ENCODE results near the gene INSL6.

DNA sequence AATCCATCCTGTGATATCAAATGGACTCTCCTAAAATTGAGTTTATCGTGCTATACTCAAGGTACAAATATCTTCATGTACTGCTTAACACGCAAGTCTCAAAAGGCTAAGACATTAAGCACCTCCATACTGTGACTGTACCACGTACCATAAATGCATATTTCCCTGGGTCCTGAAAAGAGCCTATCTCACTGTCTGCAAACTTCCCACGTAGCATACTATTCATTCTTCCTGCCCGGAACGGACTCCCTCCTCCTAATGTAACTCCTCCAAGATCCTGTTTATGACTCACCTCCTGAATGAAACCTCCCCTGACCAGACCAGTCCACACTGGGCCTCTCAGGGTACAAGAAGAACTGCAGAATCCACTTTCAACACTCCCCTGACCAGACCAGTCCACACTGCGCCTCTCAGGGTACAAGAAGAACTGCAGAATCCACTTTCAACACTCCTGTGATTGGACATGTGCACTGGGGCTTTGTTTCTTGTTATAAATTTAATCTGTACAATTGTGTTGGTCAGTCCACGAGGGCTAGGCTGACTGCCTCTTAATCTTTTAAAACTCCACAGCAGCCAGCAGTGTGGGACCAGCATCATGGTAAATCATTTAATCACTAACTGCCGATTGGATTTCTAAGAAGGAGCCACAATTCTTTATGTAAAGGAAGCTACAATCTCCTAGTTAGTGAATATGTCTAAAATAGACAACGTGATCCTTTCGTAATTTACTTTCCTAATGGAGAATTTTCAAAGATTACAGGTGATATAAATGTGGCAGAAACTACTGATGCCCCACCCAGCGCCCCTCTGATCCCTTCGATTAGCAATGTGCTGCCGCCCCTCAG is 381.1 kb upstream of the RFX3 start:
- RRBS, 2 experiments, result no CpG with 5 or more reads among the region's 14 CpGs

- RRBS, 2 experiments, result no CpG with 5 or more reads among the region's 15 CpGs
Measured at GRCh38 chr9:4155075-4155899, 144.6 kb downstream of the GLIS3 start.

- RRBS, 2 experiments, result no CpG with 5 or more reads among the region's 4 CpGs
Measured at GRCh38 chr9:4263643-4264515, 36.0 kb downstream of the GLIS3 start.

GRCh38 chr9:4297366-4298451 is 2.2 kb downstream of the GLIS3 start:
- RRBS, 2 experiments, result 1 to 2% methylated on average over 27 to 37 of the region's 85 CpGs

- RRBS, 2 experiments, result no CpG with 5 or more reads among the region's 3 CpGs
Measured at GRCh38 chr9:4495595-4495979, 5.3 kb downstream of the SLC1A1 start.

DNA sequence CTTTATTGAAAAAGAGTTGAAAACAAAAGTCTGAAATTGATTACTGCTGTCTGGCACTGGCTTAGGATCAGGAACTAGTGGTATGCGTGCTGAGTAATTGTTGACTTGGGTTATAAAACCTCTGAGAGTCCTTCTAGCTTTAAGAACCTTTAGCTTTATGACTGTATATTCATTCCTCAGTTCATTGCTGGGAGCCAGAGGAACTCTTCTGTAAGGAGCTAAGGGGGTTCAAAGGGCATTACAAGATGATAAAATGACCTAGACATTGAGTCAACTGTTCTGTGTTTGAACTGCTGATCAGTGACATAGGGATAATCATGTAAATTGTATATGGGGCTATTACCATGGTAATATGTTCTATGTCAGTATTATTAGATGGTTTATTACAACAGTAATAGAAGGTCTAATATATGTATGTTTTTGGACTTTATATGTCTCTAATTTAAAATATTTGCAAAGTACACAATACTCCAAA is 7.7 kb downstream of the SLC1A1 start:
- RRBS, 2 experiments, result no CpG with 5 or more reads among the region's 1 CpG

GRCh38 chr9:4663932-4665157 is 1.9 kb downstream of the SPATA6L start:
- RRBS, 2 experiments, result no CpG with 5 or more reads among the region's 10 CpGs

DNA sequence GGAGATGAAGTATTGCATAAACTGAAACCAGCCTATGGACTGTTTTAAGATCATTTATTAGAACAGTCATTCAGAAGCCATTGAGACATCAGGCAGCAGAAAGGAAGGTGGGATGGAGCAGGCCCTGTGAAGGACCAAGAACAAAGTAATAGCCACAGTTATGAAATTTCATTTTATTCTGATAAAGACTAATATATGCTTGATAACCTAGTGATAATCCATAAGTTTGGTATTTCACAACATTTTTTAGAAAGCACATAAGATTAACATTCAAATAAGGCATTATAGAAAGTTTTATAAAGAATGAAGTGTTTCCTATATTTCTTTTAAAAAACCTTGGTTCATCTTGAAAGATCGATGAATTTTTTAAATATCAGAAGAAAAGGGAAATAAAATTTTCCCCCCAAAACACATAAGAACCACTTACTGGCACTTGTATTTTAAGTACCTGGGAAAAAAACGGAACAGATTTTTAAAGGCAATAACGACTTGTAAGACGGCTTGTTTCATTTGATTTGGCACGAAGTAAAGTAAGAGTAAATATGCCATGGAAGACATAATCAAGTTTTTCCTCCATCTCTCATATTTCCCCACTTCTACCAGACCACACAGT is 29.8 kb downstream of the AK3 start:
- RRBS, 2 experiments, result no CpG with 5 or more reads among the region's 5 CpGs

DNA sequence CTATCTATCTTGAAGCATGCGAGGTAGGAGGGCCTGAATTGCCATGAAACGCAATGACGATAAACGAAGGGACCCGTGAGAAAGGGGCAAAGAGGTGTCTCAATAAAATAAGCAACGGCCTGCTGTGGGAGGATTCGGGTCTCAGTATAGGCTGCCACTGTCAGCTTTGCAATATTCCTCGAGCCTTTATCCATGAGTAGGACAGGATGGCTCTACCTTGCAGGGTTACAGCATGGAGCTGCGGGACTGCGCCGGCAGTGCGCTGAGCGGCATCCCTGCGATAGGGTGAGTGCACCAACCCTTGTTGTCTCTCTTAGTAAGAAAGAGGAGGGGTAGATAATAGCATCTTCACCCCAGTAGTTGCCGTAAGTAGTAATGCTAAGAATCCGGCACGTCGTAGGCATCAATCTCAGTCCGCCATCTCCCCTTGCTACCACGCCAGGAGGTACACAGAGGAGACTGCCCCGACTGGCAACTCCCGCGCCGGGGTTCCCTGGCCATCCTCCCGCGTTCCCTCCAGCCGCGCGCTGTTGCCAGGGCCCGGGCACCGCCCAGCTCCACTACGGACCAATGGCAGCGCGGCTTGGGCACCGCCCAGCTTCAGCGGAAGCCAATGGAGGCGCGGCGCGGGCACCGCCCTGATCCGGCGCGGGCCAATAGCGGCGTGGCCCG is 438 bp upstream of the RCL1 start:
- RRBS, 2 experiments, result under 1 to 2% methylated on average over 27 of the region's 47 CpGs

DNA sequence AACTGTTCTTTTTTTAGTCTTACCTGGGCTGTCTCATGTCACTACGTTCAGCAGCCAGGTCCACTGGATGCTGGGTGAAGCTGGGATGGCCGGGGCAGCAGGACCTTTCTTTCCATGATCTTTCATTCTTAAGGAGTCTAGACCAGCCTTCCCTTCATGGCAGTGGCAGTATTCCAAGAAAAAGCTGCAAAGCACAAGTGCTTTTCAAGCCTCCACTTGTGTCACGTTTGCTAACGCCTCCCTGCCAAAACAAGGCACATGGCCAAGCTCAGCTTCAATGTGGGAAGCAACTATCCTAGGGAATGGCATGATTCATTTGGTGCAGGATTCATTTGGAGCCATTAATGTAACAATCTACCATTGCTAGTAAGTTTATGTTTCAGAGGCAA is 94.8 kb downstream of the RCL1 start:
- RRBS, 2 experiments, result no CpG with 5 or more reads among the region's 4 CpGs

- RRBS, 2 experiments, result no CpG with 5 or more reads among the region's 16 CpGs
Measured at GRCh38 chr9:4901582-4902329, 83.3 kb upstream of the JAK2 start.

GRCh38 chr9:4933447-4933818 is 51.6 kb upstream of the JAK2 start:
- RRBS, 2 experiments, result no CpG with 5 or more reads among the region's 5 CpGs

GRCh38 chr9:5185450-5185912 is at the start of gene INSL6:
TSS of gene INSL6 (minus strand) at chr9:5185639.
- RRBS, 2 experiments, result no CpG with 5 or more reads among the region's 33 CpGs

GRCh38 chr9:5499683-5500499 is 10.4 kb upstream of the PDCD1LG2 start:
- RRBS, 2 experiments, result no CpG with 5 or more reads among the region's 7 CpGs

- RRBS, 2 experiments, result no CpG with 5 or more reads among the region's 1 CpG
Measured at GRCh38 chr9:5510683-5511103, 362 bp downstream of the PDCD1LG2 start.

- RRBS, 2 experiments, result no CpG with 5 or more reads among the region's 6 CpGs
Measured at GRCh38 chr9:5558048-5558671, 47.8 kb downstream of the PDCD1LG2 start.

DNA sequence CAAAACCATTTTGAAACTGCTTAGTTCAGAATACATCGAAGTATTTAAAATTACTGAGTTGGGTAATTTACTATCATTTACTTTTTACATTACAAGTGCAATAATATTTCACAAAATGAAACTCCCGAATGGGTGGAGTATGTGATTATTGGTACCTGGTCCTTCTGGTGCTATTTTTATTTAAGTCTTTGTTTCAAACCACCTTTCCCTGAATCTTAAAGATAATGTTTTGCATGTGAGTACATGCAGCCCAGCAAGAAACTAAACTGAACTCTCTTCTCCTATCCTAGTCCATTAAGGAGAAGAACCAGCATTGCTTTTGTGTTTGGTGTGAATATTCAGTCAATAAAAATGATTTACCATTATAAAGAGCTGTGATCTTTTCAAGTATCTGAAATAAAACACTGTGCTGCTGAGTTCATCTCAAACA is 57.2 kb downstream of the ERMP1 start:
- RRBS, 2 experiments, result no CpG with 5 or more reads among the region's 2 CpGs

GRCh38 chr9:5780609-5781346 is 52.1 kb downstream of the ERMP1 start:
- RRBS, 2 experiments, result no CpG with 5 or more reads among the region's 7 CpGs

DNA sequence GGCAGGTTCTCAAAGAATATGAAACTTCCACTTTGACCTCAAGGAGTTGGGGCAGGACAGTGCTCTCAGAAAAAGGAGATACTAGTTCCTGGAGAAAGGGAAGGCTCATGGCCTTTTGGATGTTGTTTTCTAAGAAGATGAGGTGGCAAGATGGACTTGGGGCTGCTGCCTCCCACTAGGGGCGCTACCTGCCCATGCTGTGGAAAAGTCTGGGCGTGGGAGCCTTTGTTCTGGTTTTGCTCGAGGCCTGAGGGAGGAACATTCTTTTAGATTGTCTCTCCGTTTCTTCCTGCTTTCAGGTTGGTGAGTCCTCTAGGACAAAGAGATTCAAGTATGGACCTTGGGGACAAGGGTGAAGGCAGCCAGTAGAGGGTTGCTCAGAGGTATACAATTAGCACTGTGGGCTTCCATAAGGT is 20.9 kb upstream of the MLANA start:
- RRBS, 2 experiments, result no CpG with 5 or more reads among the region's 4 CpGs

GRCh38 chr9:6477495-6477961 is 64.5 kb downstream of the UHRF2 start:
- RRBS, 2 experiments, result no CpG with 5 or more reads among the region's 2 CpGs

Data from NT2/D1 (cell line).